Gallbladder (tissue), 1 donor: ENCODE measurements around a stretch of chr9.

GRCh38 chr9:127787945-127788712, 2.3 kb downstream of the CDK9 start:
- PRO-cap = no peak

DNA sequence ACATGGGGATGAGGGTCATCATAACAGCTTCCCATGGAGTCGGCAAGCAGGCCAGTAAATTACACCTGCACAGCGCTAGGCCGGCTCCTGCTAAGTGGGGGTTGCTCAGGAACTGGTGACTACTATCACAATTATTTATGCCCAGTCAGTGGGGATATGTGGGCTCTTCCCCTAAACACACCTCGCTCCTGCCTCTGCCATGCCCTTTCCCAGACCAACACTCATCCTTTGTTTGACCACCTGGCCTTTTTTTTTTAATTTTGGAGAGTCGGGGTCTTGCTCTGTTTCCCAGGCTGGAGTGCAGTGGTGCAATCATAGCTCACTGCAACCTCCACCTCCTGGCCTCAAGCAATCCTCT, 6.4 kb downstream of the ENG start:
- PRO-cap = no peak

DNA sequence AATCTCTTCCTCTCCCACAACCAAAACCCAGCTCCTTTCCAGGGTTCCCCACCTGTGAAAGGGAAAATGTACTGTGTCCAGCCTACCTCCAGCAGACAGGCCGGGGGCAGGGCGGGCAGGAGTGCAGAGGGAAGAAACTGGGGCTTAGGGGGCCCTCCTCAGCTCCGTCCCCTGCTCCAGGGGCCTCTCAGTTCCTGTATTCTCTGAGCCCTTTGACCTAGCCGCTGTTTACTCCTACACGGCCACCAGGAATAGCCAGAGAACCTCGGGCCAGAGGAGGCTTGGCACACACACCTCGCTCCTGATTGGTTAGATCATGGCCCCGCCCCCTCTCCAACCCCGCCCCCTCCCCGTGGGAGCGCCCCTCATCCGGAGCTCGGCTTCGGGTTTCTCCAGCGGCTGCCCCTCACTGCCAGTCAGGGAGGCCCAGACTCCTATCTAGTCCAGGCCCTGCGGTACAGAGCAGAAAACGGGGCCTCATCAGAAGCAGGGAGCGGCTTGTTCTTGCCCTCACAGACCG, 2.2 kb downstream of the ST6GALNAC6 start:
- PRO-cap = bidirectional peak, plus-strand start at position 409 of the sequence, minus-strand start at position 257 of the sequence

DNA sequence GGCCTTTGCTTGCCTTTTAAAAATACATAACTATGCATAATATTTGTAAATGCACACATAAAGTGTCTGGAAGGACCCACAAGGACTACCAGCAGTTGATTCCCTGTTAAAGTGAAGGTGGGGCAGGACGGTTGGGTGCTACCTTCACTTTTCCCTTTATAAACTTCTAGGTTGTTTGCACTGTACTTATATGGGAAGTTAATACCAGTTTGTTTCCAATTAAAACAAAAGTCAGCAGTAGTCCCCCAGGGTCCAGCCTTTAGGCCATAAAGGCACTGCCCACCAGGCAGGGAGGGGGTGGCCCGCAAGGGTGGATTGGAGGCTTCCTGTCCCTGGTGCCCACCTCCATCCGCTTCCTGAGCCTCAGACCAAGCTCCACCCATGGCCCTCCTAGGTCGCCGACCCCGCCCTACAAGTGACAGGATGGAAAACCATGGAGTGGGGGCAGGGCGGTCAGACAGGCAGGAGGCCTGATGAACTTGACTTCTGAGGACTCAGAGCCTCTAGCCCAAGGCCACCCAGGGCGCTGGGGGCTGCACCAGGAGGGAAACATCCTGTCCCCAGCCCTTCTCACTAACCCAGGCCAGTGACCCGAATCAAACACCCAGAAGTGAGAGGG, 4.0 kb upstream of the ST6GALNAC6 start:
- PRO-cap = unidirectional peak, plus-strand start at position 456 of the sequence

- PRO-cap = unidirectional peak, plus-strand start at chr9:127915548; unidirectional peak, plus-strand start at chr9:127916043
These were observed 1.3 kb downstream of the ST6GALNAC4 start for GRCh38 chr9:127915139-127916421.

DNA sequence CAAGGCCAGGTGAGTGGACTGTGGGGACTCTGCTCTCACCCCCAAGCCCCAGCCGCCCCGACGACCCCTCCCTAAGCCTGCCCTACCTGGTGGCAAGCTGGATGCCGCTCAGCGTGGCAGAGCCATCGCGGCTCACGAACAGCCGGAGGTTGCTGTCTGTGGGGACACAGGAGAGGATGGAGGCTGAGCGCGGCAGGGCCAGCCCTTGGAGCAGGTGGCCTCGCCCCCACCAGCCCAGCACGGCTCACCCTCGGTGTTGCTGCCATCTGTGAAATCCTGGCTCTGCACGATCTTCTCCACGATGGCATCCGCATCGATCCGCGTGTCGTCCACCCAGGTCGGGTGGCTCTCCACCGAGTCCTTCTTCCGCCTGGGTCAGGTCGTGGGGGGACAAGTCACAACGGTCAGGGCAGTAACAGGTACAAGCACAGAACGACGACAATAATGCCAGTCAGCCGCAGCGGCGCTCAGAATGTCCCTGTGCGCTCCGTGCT, 6.9 kb upstream of the DPM2 start:
- PRO-cap = no peak

GRCh38 chr9:128043385-128044110, 23.6 kb downstream of the NAIF1 start:
- PRO-cap = no peak

- PRO-cap = no peak
These were observed 13.4 kb downstream of the NAIF1 start for GRCh38 chr9:128053651-128054103.

GRCh38 chr9:128071945-128073134, 4.3 kb downstream of the SLC25A25 start:
- PRO-cap = no peak

GRCh38 chr9:128119094-128119866, 8.2 kb downstream of the PTGES2 start:
- PRO-cap = no peak

GRCh38 chr9:128131876-128132596, 4.5 kb upstream of the PTGES2 start:
- PRO-cap = no peak

- PRO-cap = no peak
These were observed 7.2 kb downstream of the BBLN start for GRCh38 chr9:128166924-128167974.

DNA sequence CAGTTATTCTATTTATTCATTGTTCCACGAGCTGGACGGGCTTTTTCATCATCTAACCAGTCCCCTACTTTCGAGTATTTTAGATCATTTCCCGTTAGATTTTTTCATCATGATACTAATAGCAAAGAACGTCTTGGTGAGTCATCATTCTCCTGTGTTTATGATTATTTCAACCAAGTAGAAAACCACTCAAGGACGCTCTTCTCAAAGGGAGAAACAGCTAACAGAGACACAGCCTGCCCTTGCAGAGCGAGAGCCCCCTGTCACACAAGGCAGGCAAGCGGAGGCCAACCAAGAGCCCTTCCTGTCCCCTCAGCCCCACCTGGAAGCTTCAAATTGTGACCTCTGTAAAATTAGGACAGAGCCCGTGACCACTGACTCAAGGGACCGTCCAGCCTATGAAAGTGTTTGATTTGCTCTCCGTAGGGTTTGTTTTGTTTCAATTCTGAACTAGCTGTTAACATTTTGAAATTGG, 15.2 kb downstream of the BBLN start:
- PRO-cap = no peak

GRCh38 chr9:128249665-128250841, 25.8 kb downstream of the GOLGA2 start:
- PRO-cap = unidirectional peak, minus-strand start at chr9:128250464

DNA sequence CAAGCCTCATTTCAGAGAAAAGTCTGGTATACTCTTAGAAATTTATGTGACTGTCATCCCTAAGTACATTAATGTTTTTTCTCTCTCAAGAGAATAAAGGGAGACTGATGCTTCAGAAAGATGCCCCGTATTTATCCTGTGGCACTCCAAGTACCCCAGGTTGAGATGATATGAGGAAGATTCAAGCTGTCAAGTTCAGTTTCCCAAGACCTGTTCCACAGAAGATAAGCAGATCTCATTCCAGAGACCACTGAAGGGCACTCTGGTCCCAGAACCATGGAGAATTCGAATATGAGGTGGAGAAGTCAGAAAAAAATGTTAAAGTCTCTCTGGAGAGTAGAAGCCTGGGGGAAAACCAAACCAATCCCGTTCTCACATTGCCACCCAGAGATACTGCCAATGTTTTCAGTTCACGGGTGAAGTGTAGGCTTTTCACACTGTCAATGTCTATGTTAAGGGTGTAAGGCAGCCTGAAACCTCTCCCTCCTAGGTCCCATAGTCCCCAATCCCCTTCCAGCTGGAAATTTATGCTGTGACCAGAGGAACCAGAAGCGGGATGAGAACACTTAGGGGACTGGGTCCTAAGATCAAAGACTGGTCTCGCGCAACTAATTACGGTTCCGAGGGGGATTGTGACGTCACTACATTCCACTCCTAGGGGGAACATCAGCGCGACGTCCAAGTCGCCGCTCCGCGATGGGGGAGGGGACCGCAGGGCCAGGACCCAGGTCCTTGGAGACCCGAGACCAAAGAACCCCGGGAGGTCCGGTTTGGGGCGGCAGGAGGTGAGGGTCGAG, 897 bp downstream of the GOLGA2 start:
- PRO-cap = bidirectional peak, plus-strand start at position 646 of the sequence, minus-strand start at position 558 of the sequence

DNA sequence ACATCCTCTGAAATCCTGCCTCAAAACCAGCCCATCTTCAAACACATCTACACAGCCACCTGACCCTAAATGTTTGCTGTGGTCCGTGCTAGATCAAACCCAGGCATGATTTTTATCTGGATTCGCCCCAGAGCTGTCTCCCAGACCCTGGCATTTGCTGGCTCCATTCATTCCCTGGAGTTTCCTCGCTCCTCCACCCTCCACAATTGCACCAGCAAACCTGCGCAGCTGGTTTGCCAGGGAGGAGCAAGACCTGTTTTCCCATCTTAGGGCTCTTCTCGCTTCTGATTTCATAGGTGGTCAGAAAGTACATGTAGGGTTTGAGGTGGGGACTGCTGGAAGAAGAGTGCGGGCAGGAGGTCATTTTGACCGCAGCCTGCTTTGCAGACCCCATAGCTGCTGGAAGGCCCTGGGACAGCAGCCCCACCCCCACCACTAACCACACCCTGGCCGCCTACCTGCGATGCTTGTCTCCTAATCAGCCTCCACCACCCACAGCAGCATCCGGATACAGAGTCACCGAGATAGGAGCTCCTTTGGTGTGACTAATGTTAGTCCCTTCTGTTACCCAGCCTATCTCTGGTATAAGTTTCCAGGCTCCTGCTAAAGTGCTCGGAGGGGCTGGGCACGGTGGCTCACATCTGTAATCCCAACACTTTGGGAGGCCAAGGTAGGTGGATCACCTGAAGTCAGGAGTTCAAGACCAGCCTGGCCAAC, 22.8 kb downstream of the SWI5 start:
- PRO-cap = no peak

DNA sequence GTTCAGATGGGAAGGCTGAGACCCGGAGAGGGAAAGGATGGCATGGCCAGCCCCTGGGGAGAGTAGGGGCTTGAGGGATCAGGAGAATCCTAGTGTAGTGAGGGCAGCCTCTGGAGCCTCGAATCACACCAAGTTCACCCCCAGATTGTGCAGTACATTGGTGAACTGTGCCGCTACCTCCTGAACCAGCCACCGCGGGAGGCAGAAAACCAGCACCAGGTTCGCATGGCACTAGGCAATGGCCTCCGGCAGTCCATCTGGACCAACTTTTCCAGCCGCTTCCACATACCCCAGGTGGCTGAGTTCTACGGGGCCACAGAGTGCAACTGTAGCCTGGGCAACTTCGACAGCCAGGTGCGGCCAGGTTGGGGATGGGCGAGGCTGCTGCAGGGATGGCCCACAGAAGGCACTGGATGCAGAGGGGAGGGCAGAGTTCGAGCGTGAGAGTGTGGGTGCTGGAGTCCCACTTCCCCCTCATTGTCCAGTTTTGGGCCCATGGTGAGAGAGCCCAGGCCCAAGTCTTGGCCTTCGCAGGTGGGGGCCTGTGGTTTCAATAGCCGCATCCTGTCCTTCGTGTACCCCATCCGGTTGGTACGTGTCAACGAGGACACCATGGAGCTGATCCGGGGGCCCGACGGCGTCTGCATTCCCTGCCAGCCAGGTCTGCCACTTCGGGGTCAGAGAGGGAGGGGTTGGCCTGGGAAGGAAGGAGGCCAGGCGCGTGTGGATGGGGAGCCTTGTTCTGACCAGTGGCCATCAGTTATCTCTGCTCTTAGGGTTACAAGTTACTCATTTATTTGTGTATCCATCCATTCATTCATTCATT, 12.8 kb downstream of the SLC27A4 start:
- PRO-cap = no peak

GRCh38 chr9:128454961-128455390, 830 bp upstream of the ODF2 start:
- PRO-cap = no peak

- PRO-cap = no peak
These were observed 8.8 kb upstream of the GLE1 start for GRCh38 chr9:128495672-128496101.

- PRO-cap = no peak
These were observed 654 bp downstream of the GLE1 start for GRCh38 chr9:128505002-128505743.